Neural progenitor cell (in vitro differentiated cells): ENCODE data around the genes TSC22D3, NCBP2L, COL4A5, AMOT and WDR44.

DNA sequence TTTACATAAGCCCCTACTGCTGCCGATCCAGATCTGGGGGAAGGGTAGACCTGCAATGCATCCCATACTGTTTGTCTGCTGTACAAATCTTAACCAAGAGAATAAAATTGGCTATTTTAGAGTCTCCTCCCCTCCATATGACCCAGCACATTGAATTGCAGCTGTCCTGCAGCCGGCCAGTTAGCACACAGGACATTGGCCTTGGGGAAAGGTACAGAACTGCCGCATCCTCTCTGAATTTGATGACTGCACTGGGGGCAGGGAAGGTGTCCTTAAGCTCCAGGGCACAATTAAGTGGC, 60.5 kb downstream of the TSC22D3 start:
- RAMPAGE, long total RNA, result no peak

DNA sequence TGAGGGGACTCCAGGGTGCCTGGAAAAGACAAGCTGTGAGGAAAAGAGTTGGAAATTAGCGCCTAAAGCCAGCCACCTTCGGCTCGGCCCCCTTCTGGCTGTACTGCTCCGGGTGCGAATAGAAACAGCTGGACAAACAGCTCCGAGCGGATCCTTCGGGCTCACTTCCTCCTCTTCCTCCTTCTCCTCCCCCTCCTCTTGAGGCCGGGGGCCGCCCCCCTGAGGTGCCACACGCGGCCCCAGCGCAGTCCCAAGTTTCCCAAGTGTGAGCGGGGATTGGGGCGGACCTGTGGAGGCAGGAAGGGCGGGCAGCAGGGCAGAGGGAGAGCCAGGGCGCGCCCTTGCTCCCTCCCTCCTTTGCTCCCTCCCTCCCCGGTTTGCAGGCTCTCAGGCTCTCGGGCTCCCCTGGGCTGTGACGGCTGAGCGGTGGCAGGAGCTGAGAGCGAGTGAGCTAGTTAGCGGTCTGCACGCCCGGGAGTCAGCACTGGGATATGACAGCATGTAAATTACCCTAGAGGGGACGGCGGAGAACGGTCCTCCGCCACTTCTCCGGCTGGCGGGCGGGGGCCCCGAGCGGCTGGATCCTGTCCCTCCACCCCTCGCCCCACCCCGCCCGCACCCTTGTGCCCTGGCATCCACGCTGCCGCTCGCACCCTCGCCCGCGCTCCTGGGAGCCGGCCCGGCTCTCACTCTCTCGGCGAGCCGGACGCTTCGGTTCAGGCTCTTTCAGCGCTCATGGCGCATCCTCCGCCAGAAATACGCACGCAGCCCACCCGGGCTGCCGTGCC, at the start of gene TSC22D3:
TSC22D3 (minus strand) TSS at position 295 of the 788 bp plus-strand sequence.
- RAMPAGE, long total RNA, result no peak

GRCh38 chrX:107777642-107777956, at the start of gene NCBP2L:
Gene NCBP2L (plus strand): TSS chrX:107777733.
- RAMPAGE, long total RNA, result no peak

- RAMPAGE, long total RNA, result no peak
These were observed 471 bp downstream of the MID2 start for GRCh38 chrX:107825973-107826701.

GRCh38 chrX:108439153-108440272, at the start of gene COL4A5:
Gene COL4A5 (plus strand): TSS chrX:108439838.
- RAMPAGE, long total RNA, result no peak

- RAMPAGE, long total RNA, result no peak
These were observed 1.2 kb downstream of the IRS4 start for GRCh38 chrX:108735144-108735582.

GRCh38 chrX:110020996-110022323, 18.5 kb downstream of the TMEM164 start:
- RAMPAGE, long total RNA, result no peak

DNA sequence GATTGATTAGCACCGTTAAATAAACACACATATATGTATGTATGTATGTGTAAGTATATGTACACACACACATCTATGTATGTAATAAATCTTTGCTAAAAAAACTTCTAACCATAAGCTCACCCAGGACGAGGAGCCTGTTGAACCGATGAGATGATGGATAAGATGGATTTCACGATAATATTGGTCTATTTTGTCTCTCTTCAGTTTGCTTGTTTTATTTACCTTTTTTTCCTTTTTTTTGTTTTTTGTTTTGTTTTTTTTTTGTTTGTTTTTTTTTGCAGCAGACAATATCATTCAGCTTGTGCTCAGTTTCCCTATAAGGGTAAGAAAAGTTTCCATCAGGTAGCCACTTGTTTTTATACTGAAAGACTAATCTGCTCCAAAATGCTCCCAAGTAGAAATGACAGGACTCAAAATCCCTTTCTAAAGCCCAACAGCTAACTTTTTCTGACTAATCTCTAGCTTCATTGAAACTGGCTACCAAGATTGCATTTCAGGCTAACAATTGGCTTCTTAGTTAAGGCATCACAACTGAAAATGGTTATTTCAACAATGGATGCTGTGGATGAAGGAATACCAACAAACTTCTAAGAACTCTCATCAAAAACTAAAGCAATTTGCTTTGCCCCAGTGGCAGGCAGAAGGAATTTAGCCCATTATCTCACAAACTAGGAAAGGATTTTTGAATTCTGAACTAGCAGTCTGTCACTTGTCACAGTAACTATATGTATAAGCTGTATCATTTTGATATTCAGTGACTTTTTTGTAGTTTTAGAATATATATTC, 121.5 kb downstream of the AMMECR1 start:
- RAMPAGE, long total RNA, result no peak

DNA sequence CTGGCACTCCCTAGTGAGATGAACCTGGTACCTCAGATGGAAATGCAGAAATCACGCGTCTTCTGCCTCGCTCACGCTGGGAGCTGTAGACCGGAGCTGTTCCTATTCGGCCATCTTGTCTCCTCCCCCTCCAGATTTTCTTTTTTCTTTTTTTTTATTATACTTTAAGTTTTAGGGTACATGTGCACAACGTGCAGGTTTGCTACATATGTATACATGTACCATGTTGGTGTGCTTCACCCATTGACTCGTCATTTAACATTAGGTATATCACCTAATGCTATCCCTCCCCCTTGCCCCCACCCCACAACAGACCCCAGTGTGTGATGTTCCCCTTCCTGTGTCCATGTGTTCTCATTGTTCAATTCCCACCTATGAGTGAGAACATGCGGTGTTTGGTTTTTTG, 83.2 kb downstream of the SERTM2 start:
- RAMPAGE, long total RNA, result no peak

DNA sequence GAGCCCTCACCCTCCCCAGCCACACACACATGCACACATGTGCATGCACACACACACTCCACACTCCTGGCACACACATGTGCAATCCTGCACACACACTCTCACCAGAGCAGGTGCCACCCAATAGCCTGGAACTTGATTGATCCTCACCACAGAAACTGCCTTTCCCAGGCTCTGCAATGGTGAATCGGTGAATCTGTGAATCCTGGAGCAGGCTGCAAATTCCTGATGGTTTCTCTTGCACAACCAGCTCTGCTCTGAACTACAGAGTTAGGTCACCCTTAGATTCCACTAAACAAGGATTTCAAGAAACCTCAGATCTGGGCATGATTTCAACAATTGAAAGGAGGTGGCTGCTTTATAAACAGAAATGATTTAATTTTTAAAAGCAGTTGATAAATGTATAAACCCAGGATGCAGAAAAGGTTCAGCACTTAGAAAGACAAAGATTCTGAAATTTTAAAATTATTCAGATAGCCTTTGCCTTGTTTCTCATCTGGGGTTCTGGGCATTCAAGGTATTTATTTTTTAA, 21.4 kb downstream of the AMOT start:
- RAMPAGE, long total RNA, result no peak

- RAMPAGE, long total RNA, result no peak
These were observed at the start of gene AMOT for GRCh38 chrX:112840239-112841565. Gene AMOT (minus strand): TSS chrX:112840831.

- RAMPAGE, long total RNA, result no peak
These were observed 22.8 kb downstream of the HTR2C start for GRCh38 chrX:114606665-114607181.

GRCh38 chrX:115367334-115368048, 78.0 kb downstream of the LUZP4 start:
- RAMPAGE, long total RNA, result no peak

DNA sequence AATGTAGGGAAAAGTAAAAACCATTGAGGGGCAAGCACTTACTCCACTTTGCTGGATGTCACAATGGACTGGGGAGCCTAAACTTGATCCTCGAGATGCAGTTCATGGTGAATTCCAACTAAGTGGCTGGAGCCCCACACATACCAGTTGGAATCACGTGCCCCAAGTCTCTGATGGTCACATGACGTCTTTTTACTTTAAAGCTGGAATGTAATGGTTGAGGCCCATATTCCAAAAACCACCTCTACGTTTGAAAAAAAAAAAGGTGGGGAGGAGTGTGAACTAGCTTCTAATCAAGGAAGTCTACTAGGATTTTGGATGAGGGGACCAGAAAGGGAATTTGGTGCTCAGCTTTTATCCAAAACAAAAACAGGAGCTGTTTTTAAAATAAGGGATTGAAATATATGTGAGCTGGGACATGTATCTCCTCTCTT, 1.6 kb downstream of the PLS3 start:
- RAMPAGE, long total RNA, result no peak

GRCh38 chrX:115665108-115665579, 104.2 kb downstream of the PLS3 start:
- RAMPAGE, long total RNA, result no peak

DNA sequence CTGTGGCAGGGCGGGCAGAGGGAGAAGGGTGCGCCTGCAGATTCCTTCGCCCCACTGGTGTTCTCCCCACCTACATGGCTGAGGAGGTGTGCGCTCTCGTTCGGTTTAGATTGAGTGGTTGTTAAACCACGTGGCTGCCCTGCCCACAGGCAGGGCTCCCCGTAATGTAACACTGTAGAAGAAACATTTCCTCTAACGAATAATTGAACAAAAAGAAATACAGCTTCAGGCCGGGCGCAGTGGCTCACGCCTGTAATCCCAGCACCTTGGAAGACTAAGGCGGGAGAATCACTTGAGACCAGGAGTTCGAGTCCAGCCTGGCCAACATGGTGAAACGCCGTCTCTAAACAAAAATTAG, 162.4 kb downstream of the PLS3 start:
- RAMPAGE, long total RNA, result no peak

DNA sequence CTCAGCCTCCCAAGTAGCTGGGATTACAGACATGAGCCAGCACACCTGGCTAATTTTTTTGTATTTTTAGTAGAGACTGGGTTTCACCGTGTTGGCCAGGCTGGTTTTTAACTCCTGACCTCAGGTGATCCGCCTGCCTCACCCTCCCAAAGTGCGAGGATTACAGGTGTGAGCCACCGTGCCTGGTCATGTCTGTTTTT, 817.5 kb downstream of the KLHL13 start:
- RAMPAGE, long total RNA, result no peak

- RAMPAGE, long total RNA, result no peak
These were observed 721.3 kb downstream of the KLHL13 start for GRCh38 chrX:117395374-117395578.

DNA sequence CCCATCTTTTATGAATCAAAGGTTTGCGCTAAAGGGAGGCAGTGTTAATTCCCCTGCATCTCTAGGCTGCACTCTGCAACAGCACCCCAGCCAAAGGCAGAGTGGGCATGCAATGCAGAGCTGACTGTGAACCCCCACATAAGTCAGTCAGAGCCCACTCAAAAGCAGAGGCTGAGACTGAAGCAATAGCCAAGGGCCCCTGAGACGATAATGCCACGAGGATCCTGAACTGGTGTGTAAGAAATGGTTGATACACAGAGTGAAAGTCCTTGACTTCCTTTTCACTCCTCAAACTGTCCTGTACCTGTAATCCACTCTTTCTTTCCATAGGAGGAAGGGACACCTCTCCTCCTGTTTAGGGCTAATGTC, 87.1 kb upstream of the WDR44 start:
- RAMPAGE, long total RNA, result no peak

DNA sequence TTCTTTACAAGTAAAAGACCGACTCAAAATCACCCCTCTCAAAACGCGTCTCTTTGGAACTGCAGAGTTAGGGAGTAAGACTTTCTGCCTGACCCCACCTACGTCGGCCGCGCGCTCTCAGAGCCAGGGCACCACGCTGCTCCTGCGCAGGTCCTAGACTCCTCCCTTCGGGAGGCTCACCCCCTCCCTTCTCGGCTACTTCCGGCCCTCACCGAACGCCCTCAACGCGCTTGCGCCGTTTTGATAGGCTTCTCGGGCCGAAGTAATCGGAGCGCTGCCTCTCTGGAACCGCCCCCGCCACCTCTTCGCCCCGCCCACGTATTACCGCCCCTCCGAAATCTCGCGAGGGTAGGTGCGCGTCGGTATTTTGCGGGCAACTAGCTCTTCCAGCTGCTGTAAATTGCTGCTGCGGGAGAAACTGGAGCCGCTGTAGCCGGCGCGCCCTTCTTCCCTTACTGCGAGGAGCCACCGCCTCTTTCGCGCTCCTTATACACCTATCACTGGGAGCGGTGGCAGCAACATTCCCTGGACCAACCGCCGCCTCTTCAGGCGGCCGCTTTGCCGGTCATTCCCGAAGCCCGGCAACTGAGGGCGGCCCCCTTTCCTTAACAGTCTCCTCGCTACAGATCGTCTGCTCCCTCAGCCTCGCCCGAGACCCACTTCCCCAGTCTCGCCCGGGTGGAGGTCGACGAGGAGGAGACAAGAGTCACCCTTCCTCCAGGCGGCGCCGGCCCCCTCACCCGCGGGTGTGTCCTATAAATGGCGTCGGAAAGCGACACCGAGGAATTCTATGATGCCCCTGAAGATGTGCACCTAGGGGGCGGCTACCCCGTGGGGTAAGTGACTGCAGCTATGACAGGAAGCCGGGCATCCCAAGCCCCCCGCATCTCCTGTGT, at the start of gene WDR44:
WDR44 (plus strand) TSS at position 362 of the 896 bp plus-strand sequence.
- RAMPAGE, long total RNA, result no peak